Body of pancreas (tissue), 2 donors: ENCODE measurements around a stretch of chr6.

- PRO-cap, result no peak
- RAMPAGE, long total RNA, 2 experiments, result no peak in any of the 2 experiments
Observed at GRCh38 chr6:111713021-111713947, 107.6 kb upstream of the TRAF3IP2 start.

DNA sequence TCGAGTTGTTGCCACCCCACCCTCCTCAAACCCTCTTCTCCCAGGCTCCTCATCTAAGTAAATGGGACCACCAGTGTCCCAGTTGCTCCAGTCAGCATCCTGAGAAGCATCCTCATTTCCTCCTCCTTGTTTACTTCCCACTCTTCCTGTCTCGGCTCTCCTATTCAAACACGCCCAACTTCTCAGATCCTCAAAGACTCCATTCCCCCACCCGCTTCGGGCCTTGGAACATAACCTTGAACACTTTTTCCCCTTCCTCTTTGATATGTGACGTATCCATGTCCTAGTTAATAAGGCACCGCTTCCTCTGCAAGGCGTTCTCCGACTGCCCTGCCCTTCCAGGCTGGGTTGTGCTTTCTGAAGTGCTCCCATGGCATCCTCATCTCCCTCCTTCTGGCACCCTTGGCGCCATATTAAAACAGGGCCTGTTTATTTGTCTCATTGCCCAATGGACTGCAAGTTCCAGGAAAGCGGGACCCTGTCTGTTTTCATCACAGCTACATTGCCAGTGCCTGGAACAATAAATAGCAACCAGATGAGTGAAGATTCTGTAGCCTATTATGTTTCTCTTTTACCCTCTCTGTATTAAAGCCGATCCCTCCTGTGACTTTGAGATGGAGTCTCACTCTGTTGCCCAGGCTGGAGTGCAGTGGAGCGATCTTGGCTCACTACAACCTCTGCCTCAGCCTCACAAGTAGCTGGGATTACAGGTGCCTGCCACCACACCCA, 115.3 kb upstream of the TRAF3IP2 start:
- PRO-cap, result no peak
- RAMPAGE, long total RNA, 2 experiments, result no peak in any of the 2 experiments

DNA sequence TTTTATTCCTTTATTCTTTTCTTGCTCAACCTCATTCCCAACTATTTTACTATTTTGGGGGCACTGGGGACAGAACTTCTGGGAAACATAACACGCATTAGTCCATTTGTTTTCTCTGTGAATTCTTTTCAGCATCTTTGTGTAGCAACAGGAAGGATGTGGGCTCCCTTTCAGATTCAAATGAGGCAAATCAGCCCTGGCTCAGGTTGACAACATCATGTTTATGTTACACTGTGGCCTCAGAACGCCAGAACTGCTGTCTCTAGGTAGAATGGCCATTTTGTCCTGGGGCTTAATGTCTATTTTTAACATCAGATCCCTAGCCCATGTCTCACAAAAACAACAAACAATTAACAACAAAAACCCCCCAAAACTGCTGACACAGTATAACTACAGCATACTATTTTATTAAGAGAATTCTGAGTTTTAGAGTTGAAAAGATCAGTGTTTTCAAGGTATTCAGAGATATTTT, 122.1 kb downstream of the FYN start:
- PRO-cap, result no peak
- RAMPAGE, long total RNA, 2 experiments, result no peak in any of the 2 experiments

GRCh38 chr6:111761665-111762297, 111.5 kb downstream of the FYN start:
- PRO-cap, result no peak
- RAMPAGE, long total RNA, 2 experiments, result no peak in any of the 2 experiments

- PRO-cap, result no peak
- RAMPAGE, long total RNA, 2 experiments, result no peak in any of the 2 experiments
Observed at GRCh38 chr6:111799530-111800179, 73.6 kb downstream of the FYN start.

DNA sequence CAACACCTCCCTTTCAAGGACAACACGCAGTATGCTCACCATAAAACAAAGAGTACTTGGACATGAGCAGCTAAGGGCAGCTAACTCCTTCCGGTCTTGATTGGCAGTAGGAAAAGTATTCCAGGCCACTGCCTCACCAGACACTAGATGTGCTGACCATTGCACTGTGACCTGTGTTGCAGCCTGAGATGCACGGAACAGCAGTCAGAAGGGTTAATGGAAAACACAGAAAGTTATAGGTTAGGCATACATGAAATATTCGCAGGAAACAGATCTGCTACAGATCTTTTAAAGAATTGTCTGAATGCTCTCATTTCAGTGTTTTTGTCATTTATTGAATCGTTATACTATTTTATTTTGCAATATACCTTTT, 19.0 kb downstream of the FYN start:
- PRO-cap, result no peak
- RAMPAGE, long total RNA, 2 experiments, result no peak in any of the 2 experiments

- PRO-cap, result no peak
- RAMPAGE, long total RNA, 2 experiments, result no peak in any of the 2 experiments
Observed at GRCh38 chr6:111880761-111881269, 7.6 kb upstream of the FYN start.

DNA sequence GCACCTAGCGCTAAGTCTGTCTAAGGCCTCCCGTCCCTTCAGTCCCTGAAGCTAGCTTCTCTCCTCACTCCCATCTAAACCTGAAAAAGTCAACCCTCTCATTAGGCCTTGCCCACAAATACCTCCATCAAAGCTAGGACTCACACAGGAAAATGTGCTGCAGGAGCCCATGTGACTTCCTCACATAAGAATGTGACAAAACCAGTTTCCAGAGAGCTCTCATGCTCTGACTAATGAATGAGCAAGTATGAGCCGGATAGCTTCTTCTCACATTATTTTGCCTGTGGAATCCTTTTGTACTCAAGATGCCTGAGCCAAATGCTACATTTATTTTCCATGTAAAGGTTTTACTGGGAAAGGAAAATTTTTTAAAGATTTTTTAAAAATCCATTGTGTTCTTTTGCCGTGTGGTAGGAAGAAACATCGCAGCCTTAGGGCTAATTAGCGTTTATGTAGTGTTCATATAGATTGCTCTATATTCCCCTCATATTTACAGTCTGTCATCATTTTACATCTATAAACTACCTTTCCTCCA, 68.7 kb upstream of the CCN6 start:
- PRO-cap, result no peak
- RAMPAGE, long total RNA, 2 experiments, result no peak in any of the 2 experiments

DNA sequence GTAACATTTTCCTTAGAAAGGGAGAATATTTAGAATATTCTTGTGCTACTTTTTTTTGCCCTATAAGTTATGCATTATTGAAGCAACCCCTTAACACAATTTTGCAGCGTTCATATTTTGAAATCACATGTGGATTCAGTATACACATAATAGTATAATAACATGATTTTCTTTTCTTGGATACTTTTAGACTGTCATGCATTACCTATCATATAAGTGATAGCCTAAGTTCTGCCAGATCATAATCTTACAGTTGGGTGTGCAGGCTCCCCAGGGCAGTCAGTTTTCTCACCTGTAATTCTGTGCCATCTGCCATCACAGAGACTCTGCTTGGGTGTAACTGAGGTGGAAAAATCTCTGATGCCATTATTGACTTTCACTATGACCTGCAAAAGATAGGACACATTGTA, 27.0 kb downstream of the FAM229B start:
- PRO-cap, result no peak
- RAMPAGE, long total RNA, 2 experiments, result no peak in any of the 2 experiments

DNA sequence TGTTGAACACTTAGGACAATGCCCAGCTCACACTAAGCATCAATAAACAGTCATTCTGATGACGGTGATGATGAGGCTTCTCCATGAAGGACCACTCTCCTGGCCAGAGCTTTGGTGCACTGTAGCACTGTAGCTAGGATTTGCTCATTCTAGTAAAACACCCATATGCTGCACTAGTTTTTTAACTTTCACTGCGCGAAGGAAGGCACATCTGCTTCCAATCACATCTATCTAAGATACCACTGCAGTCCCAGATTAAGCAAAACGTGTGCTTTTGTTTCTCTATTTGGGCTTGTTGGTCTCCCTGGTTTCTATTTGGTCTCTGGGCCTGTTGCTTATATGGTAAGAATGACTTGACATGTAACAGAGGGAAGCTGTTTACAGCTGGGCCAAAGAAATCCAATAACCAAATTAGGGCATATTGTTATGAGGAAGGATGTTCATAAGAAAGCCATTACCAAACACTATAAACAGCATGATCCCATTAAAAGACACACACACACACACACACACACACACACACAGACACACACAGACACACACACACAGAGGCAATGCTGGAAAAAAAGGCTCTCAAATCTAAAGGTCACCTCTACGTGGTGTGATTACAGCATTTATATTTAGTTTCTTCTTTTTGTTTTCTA, 62.4 kb downstream of the FAM229B start:
- PRO-cap, result no peak
- RAMPAGE, long total RNA, 2 experiments, result no peak in any of the 2 experiments

DNA sequence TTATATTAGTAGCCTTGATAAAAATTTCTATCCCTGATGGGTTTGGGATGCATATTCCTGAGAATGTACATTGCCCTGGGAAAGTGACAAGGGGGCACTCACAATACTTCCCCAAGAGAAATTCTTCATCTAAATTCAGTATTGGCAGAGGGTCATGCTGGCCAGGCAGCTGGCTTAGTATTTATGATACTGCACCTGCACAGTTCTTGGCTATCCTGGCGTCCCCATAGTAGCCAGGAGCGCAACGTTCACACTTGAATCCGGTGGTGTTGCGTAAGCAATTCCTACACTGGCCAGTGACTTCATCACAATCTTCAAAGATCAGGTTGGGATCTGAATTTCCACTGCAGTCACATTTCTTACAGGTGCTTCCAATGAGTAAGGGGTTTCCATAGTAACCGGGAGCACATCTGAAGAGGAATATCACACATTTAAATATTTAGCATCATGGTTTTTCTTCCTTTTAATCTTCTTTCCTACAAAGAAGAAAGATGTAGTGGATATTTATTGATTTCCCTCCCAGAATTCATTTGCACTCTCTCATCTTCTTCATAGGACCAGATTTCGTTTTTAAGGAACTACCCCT, 62.8 kb downstream of the LAMA4 start:
- PRO-cap, result no peak
- RAMPAGE, long total RNA, 2 experiments, result no peak in any of the 2 experiments

DNA sequence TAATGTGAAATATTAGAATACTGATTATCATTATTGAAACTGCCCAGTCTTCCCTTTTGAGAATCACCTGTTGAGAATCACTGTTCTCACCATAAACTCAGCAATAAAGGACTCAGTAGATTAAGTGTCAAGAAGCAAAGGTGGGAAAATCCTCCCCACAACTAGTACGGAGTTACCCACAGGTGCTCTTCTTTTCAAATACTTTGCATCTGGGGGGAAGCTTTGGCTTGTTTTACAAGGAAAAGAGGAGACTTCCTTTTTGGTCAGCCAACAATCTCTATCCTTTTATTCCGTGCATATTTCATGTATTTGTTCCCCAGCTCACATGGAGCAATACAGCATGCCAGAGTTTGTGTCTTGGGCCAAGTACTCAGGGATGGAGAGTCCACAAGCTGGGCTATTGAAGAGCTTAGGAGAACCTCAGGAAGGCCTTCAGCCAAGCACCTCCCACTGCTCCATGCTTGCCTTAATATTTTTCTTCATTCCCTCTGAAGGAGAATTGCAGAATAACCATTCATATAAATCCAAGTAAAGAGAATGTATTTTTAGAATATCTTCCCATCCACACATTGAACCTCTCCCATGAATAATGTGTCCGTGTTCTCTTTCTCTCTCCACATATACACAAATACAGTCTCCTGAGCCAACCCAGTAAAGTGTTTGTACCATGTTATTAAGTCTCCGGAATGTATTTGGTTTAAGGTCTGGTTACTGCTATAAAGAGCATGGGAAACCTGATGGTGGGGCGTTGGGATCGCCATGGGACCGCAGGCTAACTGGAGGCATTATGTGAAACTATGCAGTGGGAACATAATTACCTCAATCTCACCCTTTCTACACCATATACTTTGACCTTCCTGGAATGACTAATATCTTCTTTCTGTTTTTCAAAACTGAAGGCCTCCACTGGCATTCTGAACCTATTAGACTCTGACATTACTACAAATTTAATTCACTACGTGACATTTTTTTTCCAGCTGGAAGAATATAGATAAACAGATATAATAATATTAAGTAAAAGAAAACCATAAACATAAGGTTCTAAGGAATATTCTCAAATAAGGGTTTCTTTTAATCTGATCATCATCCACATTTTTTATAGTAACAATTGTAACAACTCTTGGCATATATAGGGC, 3.0 kb downstream of the LAMA4 start:
- PRO-cap, result no peak
- RAMPAGE, long total RNA, 2 experiments, result no peak in any of the 2 experiments

DNA sequence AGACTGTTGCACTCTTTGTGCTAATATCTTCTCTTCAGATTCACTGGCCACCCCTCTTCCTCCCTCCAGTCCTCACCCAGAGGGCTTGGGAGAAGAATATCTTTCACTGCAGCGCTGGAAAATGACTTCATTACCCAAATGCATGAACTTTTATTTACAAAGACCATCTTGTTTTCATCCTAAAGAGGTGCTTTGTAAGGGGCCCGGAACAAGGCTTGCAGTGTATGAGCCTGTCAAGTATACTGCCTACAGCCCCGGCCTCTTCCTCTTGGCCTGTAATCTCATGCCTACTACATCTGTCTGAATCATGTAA, 525 bp upstream of the LAMA4 start:
- PRO-cap, result no peak
- RAMPAGE, long total RNA, 2 experiments, result no peak in any of the 2 experiments

GRCh38 chr6:113221743-113222310, 635.3 kb upstream of the MARCKS start:
- PRO-cap, result unidirectional peak, minus-strand start at chr6:113222148
- RAMPAGE, long total RNA, 2 experiments, result no peak in any of the 2 experiments

DNA sequence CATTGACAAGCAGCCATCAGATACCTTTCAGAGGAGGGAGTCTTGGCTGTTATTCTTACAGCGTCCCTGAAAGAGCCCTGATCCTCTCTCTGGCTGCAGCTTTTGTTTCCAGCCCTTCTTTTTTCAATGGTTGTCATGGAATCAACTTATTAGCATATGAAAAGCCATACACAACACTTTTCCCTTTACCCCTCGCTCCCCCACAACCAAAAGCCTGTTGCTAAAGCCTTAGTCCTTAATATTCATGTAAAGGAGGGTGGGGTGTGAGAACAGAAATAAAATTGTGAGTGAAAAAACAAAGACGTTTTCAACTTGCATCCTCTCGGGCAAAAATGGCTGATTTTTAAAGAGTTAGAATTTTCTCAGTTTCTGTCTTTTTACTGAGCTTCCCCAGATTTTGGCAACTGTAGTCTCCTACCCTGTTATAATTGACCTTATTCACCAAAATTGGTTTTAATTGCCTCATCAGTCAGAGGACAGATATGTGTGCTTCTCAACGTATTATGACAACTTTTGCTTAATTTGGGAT, 269.7 kb upstream of the MARCKS start:
- PRO-cap, result no peak
- RAMPAGE, long total RNA, 2 experiments, result no peak in any of the 2 experiments

DNA sequence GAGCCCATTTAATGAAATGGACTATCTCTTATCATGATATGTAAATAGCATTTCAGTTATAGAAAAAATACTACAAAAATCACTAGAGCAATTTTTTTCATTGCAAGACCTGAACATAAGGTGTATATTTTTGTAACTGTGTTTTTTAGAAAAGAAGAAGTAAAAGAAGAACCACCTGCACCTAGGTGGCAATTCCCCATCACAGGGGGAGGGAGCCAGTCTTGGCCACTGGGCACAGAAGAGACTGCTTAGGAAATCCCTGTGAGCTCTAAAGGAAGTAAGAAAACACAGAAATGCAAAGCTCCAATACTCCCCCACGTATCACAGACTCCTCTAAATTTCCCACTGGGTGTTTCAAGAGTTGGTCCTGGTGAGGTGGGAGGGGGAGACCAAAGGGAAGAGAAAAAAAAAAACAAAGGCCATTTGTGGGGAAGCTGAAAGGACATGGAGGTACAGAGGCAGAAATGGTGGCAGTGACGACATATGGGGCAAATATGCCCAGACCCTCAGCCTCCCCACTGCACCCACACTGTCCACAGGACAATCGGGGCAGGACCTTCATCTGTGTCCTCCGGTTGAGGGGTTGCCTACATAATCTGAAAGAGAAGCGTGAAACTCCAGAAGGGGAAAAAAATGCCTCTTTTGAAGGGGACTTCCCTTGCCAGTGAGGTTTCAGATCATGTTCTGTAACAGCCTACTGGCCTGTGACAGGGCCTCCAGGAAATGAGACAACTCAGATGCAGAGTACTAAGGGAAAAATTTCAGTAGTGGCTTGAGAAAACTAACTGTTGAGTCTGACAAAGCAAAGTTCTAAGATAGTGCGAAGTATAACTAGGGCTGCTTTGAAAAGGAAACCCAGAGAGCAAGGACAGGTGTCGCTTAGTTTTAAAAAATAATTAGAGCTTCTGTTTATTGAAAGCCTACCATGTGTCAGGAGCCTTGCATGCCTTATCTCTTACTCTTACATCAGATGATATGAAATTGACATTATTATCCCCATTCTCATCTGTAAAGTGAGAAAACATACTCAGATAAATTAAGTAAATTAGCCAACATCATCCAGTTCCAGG, 226.2 kb upstream of the MARCKS start:
- PRO-cap, result no peak
- RAMPAGE, long total RNA, 2 experiments, result no peak in any of the 2 experiments

DNA sequence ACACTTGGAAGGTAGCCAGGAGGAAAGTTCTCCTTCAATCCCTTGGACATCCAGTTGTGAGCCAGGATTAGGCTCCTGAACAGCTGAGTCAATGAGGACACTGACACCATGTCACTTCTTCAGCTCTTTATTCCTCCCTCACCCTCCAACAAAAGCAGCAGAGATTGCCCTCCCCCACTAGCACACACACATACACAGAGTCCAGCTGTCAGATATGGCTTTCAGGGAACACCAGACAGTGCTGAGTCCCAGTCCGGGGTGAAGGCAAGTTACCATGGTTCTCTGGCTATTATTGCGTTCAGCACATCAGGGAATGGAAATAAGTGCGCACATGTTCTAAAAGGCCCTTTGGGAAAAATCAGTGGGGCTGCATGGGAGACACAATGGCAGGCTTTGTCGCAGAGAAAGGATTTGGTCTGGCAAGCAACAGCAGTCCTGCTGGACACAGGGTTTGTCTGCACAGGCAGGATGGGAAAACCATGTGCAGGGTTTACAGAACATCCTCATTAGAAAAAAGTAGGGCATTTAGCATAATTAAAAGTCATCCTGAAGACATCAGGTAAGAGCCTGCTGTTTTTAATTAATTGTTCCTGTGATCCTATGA, 124.6 kb upstream of the MARCKS start:
- PRO-cap, result unidirectional peak, plus-strand start at position 234 of the sequence
- RAMPAGE, long total RNA, 2 experiments, result no peak in any of the 2 experiments

GRCh38 chr6:113774356-113774804, 82.8 kb upstream of the MARCKS start:
- PRO-cap, result no peak
- RAMPAGE, long total RNA, 2 experiments, result no peak in any of the 2 experiments

GRCh38 chr6:114427973-114428528, 85.2 kb upstream of the HS3ST5 start:
- PRO-cap, result no peak
- RAMPAGE, long total RNA, 2 experiments, result no peak in any of the 2 experiments

DNA sequence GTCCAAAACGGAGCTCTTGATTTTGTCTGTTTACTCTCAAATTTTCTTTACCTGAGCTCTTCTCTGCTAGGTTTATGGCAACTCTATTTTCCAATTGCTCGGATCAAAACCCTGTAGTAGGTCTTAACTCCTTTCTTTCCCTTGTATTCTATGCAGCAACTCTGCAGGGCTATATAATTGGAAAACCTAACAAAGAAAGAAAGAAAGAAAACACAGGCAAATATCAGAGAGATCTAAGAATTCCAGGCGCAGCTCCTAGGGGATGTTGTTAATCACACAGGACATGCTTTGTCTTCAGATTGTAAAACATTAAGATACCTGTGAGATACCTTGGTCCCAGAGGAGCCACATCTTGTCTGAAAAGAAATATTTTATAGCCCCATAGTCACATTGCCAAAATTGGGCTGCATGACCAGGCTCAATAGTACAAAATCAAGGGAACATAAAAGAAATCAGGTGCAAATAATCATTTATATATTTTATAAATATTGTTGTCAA, 747.8 kb upstream of the HS3ST5 start:
- PRO-cap, result no peak
- RAMPAGE, long total RNA, 2 experiments, result no peak in any of the 2 experiments